ENCODE results near the gene NAPSA.

- PRO-cap = no peak
- RAMPAGE, long total RNA, 4 experiments = no peak in any of the 4 experiments
Measured at GRCh38 chr19:49393912-49394445, 5.9 kb downstream of the KASH5 start.

- PRO-cap = no peak
- RAMPAGE, long total RNA, 4 experiments = no peak in any of the 4 experiments
Measured at GRCh38 chr19:49446970-49447239, 4.7 kb downstream of the PIH1D1 start.

GRCh38 chr19:49469979-49470837, 3.8 kb upstream of the FLT3LG start:
- PRO-cap = no peak
- RAMPAGE, long total RNA, 4 experiments = no peak in any of the 4 experiments

GRCh38 chr19:49488744-49489217, 1.4 kb downstream of the RPL13A start:
- PRO-cap = no peak
- RAMPAGE, long total RNA, 4 experiments = no peak in any of the 4 experiments

- PRO-cap = no peak
- RAMPAGE, long total RNA, 4 experiments = no peak in any of the 4 experiments
Measured at GRCh38 chr19:49496595-49496930, 329 bp downstream of the RPS11 start.

DNA sequence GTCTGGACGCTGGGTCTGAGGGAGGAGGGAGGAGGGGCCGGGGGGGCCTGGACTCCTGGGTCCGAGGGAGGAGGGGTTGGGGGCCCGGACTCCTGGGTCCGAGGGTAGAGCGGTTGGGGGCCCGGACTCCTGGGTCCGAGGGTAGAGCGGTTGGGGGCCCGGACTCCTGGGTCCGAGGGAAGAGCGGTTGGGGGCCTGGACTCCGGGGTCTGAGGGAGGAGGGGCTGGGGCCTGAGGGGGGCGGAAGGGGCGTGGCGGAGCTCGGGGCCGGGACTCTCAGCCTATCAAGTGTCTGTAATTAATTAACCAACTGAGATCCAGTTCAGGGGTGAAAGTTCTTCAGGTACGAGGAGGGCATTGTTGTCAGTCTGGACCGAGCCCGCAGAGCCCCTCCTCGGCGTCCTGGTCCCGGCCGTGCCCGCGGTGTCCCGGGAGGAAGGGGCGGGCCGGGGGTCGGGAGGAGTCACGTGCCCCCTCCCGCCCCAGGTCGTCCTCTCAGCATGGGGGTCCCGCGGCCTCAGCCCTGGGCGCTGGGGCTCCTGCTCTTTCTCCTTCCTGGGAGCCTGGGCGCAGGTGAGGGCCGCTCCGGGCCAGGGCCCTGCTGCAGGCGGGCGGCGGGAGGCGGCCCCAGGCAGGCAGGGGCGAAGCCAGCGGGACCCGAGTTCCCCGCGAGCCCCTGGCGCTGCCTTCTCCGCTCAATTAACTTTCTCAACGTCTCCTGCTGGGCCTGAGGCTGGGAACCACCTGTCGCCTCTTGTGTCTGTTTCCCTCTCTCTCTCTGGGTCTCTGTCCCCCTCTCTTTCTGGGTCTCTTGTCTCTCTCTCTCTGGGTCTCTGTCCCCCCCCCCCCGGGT, 666 bp downstream of the FCGRT start:
- PRO-cap = bidirectional peak, plus-strand start at position 320 of the sequence, minus-strand start at position 211 of the sequence
- RAMPAGE, long total RNA, 4 experiments = start-site peak on the plus strand in 3 of 4 experiments, centred at positions 335 to 497 of the sequence, 26 to 92 reads per replicate

DNA sequence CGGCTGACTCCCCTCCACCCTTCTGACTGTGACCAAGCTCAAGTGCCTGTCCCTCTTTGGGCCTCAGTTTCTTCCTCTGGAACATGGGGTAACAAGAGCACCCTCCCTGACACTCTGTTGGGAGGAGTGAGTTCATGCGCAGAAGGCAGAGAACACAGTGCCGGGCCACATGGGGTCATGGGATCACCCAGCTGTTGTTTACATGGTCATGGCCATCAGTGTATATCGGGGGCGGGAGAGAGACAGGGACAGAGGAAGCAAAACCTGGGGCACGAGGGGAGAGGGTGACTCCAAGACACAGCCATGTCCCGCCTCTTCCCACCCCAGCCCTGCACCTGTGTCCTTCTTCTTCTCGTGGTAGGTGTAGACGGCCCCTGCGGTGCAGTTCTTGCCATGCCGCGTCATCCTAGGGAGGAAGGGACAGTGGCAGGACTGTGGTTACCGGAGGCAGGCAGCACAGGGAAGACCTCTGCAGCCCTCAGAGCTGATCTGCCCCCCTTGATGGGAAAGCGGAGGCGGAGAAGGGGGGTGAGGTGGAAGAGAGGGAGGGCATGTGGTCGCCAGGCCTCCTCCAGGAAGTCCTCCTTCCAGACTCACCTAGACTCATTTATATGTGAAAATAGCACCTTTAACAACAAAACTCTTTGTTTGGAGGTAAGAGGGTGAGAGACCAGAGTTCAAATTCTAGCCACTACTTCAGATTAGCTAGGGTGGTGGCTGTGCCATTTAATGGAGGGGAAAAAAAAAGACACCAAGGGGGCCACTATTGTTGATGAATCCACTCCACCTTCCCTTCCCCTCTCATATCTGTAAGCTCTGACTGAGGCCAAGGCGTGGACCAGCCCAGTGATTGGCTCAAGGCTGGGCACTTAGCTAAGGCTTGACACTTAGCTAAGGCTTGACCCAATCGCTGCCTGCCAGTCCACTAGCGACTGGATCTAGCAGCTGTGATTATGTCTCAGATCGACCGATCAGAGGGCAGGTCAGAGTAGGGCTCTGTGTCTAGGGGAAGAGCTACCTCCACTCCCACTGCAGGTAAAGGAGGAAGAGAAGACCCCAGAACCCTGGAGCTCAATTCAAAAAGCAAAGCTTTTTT, 19.7 kb downstream of the NOSIP start:
- PRO-cap = no peak
- RAMPAGE, long total RNA, 4 experiments = no peak in any of the 4 experiments

GRCh38 chr19:49636544-49637249, 3.2 kb downstream of the RRAS start:
- PRO-cap = no peak
- RAMPAGE, long total RNA, 4 experiments = no peak in any of the 4 experiments

DNA sequence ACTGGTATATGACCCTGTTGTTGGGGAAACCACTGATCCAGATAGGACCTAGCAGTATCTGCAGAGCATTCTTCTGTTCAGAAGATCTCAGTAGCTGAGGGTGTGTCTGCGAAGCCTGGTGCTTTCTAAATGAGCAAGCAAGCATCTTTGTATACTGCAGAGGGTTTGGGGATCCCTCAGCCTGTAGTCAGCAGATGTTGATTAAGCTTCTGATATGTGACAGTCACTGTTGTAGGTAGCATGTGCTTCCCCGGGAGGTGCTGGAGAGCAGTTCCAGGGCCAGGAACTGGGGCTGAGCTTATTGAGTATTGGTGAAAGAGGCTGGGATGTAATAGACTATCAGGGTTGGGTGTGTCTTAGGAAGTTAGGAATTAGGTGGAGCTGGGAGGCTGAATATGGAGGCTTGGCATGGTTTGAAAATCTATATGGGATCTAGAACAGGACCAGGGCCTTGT, 1.5 kb downstream of the SCAF1 start:
- PRO-cap = no peak
- RAMPAGE, long total RNA, 4 experiments = no peak in any of the 4 experiments

DNA sequence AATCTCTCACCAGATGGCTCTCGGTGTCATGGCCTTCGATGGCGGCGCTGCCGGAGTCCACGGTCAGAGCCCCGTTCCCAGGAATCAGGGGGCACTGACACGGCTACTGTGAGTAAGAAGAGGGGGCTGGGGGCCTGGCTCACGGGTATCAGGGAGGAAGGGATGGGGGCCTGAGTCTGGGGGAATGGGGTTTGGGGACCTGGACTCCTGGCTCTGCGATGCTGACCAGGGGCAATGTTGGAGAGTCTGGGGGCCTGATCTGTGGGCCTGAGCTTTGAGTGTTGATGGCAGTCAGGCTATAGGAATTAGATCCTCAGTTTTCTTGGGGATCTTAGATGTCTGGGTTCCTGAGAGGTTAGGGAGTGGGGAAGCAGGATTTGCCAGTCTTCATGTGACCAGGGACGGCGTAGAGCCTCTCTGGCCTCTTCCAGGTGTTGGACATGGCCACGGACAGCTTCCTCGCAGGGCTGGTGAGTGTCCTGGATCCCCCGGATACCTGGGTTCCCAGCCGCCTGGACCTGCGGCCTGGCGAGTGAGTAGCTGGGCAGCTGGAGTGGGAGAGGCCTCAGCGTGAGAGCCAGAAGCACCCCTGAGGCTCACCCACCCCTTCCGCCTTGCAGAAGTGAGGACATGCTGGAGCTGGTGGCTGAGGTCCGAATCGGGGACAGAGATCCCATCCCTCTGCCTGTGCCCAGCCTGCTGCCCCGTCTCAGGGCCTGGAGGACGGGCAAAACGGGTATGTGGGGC, 4.3 kb downstream of the SCAF1 start:
- PRO-cap = no peak
- RAMPAGE, long total RNA, 4 experiments = no peak in any of the 4 experiments

- PRO-cap = no peak
- RAMPAGE, long total RNA, 4 experiments = no peak in any of the 4 experiments
Measured at GRCh38 chr19:49713466-49713954, 22.6 kb downstream of the CPT1C start.

- PRO-cap = no peak
- RAMPAGE, long total RNA, 4 experiments = no peak in any of the 4 experiments
Measured at GRCh38 chr19:49771648-49772143, 4.9 kb downstream of the AP2A1 start.

DNA sequence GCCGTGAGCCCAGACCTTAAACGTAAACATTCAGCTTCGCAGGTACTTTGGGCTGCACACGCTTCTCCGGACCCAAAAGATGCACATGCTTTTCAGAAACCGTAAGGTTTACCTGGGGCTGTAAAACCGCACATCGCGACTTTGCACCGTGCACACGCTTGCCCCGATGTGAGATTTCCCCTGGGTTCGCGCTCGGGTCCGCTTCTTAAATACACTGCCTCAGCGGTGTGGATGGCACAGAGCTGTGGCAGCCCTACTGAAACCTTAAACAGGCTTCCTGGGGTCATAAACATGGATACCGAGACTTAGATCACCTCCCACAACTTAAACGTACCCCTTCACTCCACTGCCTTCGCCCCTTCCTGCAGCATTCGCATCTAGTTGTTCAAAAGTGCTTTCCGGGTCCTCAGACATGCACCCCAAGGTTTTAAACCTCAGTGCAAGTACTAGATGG, 15.3 kb downstream of the PNKP start:
- PRO-cap = no peak
- RAMPAGE, long total RNA, 4 experiments = no peak in any of the 4 experiments

DNA sequence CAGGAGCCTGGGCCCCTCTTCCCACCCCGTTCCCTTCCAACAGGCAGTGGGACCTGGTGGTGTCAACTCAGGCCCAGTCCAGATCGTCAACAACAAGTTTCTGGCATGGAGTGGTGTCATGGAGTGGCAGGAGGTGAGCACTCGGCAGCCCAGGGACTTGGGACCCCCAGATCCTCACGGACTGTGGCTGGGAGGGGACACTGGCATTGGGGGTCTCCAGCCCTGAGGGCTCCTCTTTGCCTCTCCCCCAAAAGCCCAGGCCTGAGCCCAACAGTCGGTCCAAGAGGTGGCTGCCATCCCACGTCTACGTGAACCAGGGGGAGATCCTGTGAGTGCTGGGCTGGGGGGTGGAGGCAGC, 9.7 kb downstream of the PNKP start:
- PRO-cap = no peak
- RAMPAGE, long total RNA, 4 experiments = no peak in any of the 4 experiments

DNA sequence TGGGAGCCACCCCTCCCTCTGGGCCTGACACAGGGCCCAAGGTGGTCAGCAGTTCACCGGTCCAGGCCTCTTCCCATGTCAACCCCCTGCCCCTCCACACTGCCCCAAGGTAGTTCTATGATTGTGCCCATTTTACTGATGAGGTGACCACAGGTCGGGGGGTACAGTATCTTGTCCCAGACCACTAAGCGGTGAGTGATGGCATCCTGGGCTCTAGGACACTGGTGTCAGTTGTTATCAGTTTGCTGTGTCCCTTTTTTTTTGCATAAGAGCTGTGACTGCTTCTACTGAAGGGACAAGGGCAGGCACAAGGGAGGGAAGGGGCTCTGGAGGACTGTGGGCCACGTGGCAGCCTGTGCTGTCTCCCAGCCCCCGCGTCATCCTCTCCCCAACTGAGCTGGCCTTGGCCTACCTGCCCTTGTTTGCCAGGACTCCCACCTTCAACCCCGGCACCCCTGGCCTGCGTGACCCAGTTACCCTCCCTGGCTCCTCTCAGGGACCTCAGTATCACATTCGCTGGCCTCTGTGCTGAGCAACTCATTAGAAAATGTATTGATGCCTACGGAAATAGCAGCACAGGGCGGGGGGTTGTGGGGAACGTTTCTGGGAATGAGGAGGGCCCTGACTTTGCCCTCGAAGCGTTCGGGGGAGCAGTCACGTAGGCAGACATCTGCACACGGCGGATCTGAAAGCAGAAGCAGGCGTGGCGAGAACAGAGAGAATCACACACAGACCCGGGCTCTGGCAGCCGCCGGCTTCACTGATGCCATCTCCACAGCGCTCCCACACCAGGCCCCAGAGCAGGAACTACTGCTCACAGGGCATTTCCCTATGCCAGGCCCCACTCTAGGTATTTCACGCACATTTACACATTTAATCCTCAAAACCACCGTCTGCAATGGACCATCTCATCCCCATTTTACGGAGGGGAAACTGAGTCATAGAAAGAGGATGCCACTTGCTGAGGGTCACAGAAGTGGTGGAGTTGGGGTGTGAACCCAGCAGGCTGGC, 5.9 kb upstream of the ATF5 start:
- PRO-cap = no peak
- RAMPAGE, long total RNA, 4 experiments = no peak in any of the 4 experiments

DNA sequence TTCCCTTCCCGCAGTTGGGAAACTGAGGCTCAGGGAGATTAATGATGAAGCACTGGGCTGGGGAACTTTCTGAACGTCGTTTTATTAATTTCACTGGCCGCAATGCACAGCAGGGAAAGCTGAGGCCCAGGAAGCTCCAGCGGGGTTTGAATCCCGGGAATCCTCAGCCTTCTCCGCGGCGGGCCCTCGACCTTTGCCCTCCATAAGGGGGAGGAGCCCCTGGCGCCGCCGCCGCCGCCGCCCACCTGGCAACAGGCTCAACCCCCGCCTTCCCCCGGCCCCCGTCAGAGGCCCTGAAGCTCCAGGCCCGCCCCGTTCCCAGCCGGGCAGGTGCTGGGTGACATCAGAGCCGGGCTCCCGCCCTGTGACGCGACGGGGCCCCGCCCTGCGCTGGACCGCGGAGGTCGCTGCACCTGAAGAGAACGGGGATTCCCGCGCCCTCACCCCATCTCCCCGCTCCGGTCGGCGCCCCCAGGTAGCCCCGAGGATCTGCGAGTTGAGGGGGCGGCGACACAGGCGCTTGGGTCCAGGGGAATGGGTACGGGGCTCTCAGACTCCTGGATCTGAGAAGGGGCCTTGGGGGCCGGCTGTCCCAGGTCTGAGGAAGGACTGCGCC, 1.8 kb downstream of the MYH14 start:
- PRO-cap = no peak
- RAMPAGE, long total RNA, 4 experiments = no peak in any of the 4 experiments

DNA sequence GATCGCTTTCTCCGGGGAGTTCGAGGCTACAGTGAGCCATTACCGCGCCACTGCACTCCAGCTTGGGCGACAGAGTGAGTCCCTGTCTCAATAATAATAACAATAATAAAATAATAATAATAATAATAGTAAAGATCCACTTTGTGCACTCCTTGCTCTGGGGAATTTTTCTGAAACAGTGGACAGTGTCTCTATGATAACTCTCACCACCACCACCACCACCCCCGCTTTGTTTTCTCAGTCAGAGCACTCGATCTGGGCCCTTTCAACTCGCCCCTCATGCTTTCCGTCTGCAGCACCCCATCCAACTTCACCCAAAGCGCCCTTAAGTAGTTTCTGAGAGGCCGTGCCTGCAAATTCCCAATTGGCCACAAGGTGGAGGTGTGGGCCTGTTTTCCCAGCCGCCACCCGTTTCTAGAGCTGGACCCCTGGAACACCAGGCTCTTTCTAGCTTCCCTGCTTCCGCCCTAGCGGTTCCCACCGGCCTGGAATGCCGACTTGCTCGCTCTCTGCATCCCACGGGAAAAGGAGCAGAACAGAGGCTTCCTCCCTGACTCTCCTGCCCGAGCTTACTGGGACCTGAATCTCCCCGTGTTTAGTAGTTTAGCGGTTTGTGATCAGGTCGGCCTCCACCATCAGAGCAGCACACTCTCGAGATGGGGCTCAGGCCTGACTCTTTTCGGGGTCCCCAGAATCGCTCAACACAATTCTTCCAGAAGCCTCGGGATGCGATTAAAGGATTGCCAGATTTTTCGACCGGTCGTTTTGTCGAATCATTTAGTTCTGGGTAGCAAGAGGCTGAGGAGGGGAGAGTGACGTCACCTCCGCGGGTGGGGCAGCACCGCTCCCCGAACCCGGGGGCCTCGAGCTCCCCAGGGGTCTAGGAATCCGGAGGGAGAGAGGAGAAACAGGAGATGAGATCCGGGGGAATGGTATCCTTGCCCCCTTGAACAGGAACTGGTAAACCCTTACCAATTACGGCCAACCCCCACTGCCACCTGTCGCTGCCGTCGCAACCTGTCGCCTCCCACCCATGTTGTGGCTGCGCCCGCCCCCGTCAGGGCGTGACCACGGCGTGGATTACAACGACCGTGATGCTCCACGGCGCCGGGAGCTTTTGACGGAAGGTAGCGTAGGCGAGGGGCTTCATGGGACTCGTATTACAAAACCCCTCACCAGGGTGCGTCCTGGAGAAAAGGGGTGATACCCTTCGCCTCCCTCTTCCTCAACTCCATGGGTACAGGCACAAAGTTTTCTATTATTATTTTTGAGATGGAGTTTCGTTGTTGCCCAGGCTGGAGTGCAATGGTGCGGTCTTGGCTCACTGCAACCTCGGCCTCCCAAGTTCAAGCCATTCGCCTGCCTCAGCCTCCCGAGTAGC, 8.1 kb downstream of the NAPSA start:
- PRO-cap = unidirectional peak, plus-strand start at position 459 of the sequence; bidirectional peak, plus-strand start at position 1,102 of the sequence, minus-strand start at position 1,040 of the sequence
- RAMPAGE, long total RNA, 4 experiments = no peak in any of the 4 experiments

DNA sequence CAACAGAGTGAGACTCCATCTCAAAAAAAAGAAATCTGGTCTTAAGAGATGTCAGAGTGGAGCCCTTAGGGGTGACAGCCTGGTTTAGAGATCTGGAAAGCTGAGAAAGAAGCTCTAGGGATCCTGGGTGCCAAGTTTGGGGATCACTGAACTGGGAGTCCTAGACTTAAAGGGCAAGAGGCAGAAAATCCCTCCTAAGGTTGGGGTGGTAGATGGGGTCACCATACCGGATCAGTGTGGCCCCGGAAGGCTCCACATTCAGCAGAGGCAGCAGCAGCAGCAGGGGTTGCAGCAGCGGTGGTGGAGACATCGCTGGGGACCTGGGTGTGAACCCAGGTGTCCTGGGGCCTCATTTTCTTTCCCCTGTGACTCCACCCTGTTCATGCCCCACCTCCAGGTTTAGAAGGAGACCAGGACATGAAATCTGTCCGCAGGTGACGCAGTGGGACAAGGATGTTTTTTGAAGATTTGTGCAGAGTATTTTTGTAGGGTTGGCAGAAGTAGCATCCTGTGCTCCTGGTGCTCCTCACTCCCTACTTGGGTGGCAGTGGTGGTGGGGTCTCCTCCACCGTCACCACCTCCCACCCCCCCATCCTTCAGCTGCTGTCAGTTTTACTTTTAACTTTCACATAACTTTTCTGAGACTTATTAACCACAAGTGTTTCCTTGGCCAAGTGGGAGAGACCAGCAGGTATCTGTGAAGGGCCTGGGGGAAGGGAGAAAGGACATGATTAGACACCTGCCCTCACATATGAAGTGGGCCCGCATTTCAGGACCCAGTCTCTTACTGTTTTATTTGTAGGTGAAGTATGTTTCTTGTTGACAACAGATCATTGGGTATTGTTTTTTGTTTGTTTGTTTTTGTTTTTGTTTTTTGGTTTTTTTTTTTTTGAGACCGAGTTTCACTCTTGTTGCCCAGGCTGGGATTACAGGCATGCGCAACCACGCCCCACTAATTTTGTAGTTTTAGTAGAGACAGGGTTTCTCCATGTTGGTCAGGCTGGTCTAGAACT, at the start of gene NAPSA:
NAPSA (minus strand) TSS at position 328 of the 1,013 bp plus-strand sequence.
- PRO-cap = no peak
- RAMPAGE, long total RNA, 4 experiments = no peak in any of the 4 experiments

GRCh38 chr19:50415523-50416517, 2.9 kb upstream of the SPIB start:
- PRO-cap = no peak
- RAMPAGE, long total RNA, 4 experiments = no peak in any of the 4 experiments

- PRO-cap = no peak
- RAMPAGE, long total RNA, 4 experiments = no peak in any of the 4 experiments
Measured at GRCh38 chr19:50428613-50429244, 4.0 kb upstream of the MYBPC2 start.